Monocyte (primary cell): ENCODE measurements around a stretch of chr10.

DNA sequence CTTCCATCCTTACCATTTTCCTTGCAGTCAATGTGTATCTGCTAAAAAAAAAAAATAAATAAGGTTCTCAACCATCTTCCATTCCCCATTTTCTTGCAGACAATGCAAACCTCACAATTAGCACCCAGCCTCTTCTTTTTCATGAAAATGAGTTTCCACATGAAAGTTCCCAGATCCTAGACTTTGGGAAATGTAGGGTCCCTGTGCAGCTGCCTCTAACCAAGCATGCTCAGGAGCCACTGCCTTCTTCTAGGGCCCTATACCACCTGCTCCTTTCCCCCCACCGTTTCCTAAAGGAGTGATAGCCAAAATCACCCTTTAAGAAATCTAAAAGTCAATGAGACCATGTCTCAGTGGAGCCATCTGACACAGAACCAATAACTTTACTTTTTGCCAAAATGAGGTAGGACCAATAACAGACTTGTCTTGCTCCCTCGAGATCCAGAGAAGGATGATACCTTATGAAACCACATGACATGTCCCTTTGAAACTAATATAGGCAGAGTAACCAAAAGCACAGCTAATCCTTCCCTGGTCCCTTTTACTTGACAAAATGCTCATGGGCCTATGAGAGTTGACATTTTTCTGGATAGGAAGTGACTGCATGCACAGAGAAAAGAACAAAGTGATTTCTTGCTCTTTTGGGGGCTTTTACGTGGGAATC is 87.8 kb downstream of the ARMH3 start:
- PRO-cap, 2 experiments = no peak in any of the 2 experiments

- PRO-cap, 2 experiments = no peak in any of the 2 experiments
These were observed 54.5 kb downstream of the ARMH3 start for GRCh38 chr10:102001318-102001951.

GRCh38 chr10:102110623-102111326 is 9.4 kb downstream of the LDB1 start:
- PRO-cap, 2 experiments = no peak in any of the 2 experiments

GRCh38 chr10:102133874-102134332 is 1.1 kb downstream of the PPRC1 start:
- PRO-cap, 2 experiments = no peak in any of the 2 experiments

DNA sequence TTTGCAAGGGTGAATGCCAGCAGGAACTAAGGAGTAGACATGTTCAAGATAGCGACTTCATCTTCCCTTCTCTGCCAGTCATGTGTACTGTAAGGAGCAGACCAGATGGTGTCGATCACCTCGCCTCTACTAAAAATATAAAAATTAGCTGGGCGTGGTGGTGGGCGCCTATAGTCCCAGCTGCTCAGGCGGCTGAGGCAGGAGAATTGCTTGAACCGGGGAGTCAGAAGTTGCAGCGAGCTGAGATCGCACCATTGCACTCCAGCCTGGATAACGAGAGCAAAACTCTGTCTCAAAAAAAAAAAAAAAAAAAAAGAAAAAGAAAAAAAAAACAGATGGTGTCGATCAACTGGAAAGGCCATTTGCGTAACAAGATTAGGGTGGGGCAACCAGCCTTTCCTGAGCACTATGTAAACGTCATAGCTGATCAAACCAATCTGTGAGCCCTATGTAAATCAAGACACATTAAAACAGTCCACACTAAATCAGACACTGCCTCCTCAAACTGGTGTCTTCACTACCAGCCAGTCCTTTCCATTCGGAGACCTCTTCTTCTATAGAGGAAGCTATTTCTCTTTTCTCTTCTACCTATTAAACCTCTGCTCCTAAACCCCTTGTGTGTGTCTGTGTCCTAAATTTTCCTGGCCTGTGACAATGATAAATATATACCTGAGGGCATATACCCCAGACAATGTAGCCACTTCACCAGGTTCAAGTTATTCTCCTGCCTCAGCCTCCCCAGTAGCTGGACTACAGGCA is 33.9 kb downstream of the NOLC1 start:
- PRO-cap, 2 experiments = no peak in any of the 2 experiments

DNA sequence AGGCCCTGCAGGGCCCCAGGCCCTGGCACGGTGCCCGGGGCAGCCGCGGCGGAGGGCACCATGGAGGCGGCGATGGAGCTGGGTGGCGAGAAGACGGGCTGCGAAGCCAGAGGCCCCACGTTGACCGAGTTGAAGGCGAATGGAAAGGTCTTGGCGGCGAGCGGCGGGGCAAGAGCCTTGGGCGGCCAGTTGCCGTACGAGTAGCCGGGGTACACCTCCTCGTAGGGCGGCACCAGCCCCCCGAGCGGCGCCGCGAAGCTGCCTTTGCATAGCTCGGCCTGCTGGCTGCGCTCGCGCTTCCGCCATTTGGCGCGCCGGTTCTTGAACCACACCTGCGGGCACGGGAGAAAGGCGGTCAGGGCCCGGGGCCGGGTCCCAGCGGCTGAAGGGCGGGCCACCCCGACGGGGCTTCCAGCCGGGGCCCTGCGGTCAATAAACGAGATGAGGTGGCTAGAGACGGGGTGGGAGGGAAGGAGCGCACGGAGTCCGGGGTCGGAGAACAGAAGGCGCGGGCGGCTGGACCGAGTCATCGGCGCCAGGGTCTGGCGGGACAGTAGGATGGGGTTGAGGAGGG is 4.8 kb downstream of the ELOVL3 start:
- PRO-cap, 2 experiments = no peak in any of the 2 experiments

DNA sequence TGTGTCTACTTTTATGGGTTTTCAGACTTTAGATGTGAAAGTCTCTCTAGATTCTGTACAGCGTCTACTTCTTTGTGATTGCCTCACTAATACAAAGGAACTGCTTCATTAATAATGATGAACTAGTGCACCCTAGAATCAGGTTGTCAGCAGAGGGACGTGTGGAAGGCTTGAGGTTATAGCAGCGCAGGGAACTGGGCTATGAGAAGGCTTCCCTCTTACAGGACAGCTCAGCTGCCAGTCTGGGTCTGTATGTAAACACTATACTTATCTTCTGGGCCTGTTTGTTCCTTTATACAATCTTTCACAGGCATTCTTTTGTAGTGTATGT is 768 bp downstream of the GBF1 start:
- PRO-cap, 2 experiments = no peak in any of the 2 experiments

DNA sequence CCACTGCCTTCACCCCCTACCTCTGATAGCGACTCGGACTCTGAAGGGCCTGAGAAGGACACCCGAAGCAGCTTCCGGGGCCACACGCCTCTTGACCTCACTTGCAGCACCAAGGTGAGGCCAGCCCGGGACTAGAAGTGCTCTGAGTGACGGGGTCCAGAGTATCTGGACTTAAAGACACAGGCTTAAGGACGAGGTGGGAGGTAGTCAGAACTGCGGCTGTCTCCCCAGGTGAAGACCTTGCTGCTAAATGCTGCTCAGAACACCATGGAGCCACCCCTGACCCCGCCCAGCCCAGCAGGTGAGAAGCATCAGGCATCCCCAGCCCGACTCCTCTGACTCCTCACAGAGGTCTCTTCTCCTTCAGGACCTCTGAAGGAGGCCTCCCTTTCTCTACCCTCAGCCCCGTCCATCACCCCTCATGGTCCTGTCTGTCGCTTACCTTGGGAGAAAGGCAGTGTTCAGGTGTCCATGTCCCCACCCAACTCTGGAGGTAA is 5.8 kb downstream of the NFKB2 start:
- PRO-cap, 2 experiments = no peak in any of the 2 experiments

DNA sequence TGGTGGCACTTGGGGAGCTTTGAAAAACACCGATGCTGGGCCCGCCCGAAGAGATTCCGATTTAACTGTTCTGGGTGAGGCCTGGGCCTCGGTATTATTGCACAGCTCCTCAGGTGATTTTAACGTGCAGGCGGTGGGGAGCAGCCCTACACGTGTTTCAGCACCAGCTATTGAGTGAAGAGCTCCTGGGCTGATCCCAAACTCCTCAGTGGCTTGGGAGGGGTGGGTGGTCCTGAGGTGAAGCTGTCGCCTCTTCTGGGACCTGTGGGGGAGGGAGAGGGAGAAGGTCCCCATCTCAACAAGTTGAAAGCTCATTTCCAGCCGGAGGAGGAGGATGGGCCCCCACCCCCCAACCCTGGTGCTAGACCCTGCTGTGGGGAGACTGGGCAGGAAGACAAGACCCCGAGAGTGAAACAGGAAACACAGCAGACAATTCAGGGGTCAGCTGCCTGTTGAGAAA is 634 bp downstream of the MFSD13A start:
- PRO-cap, 2 experiments = no peak in any of the 2 experiments

DNA sequence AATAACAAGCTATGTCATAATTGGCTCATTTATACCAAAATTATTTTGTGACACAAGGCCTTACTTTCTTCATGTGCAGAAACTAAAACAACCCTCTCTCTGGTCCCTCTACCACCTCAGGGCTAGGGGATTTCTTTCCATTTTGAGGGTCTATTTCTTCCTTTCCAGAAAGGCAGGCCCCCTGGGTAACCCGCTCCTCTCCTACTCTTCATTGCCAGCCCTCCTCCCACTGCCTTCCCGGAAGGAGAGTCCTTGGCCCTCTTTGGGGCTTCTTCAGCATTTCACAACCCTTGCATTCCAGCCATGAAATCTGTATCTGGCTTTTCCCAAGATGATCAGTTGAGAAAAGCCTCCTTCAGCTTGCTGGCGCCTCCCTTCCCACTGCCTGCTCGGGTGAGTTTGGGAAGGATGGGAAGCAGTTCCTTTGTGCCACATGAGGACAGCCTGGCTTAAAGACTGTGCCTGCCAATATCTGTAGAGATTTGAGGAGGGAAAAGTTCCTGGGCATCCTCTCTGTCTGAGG is 41.7 kb upstream of the TRIM8 start:
- PRO-cap, 2 experiments = no peak in any of the 2 experiments

- PRO-cap, 2 experiments = no peak in any of the 2 experiments
These were observed 39.9 kb upstream of the TRIM8 start for GRCh38 chr10:102604300-102604766.

- PRO-cap, 2 experiments = no peak in any of the 2 experiments
These were observed 11.0 kb upstream of the TRIM8 start for GRCh38 chr10:102633158-102633798.

DNA sequence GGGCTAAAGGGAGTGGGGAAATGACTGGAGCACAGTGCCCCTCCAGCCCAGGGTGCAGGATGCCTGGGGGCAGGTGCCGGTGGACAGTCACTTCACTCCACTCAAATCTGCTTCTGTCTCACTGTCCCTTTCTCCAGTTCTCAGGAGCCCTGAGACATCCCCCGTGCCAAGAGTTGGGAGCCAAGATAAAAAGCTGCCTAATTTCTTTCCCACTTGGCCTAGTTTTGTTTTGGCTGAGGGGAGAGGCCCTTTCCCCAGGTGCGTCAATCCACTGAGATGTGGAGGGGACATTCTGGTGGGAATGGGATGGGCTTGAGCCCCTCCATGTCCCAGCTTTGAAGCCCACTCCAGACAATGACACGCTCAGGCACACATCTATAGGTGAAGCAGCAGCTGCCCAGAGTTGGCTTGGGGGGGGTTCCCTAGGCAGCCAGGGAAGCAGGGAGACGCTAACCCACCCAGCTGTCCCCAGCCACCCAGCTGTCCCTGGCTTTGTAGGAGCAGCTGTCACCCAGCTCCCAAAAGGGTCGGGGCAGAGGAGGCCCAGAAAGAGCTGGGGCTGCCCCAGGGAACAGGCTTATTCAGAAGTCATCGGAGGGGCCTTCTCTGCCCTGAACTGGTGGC is 16.3 kb downstream of the TRIM8 start:
- PRO-cap, 2 experiments = peak in 1 of 2 experiments; most common plus-strand start position 173 of the sequence (in 1)

DNA sequence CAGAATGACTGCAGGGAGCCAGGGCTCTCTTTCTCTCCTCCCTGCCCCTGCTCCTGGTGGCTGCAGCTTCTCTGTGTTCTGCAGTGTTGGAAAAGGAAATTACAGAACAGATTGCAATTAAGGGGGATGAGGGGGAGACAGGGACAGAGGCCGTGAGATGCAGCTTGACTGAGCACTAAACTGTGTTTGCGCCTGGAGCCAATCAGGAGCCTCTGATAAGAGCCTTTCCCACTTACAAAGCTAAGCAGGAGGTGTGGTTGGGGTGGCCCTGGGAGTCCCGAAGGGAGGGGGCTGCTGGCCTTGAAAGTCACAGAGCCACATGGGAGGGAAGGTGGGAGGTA is 26.6 kb downstream of the TRIM8 start:
- PRO-cap, 2 experiments = peak in 1 of 2 experiments; most common plus-strand start position 137 of the sequence (in 1)

DNA sequence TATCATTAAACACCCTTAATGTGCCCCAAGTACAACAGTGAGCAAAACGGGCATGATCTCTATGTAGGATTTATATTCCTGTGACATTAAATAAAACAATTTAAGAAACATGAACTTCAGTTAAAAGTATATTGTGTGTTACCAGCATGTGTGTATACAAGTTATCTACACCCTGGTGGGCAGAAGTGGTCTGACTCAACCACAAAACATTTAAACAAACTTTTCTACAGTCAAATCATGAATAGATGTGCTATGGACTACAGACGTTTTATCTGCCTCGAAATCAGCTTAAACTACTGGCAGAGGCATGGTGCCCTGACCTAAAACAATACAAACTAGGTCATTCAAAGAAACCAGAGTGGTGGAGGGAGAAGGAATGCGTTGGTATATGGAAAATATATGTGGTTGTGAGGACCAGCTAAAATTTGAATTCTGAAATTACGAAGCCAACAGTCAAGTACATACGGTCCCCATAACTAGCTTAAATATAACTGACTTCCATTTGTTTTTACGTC is 3.6 kb downstream of the ARL3 start:
- PRO-cap, 2 experiments = no peak in any of the 2 experiments

- PRO-cap, 2 experiments = peak in 1 of 2 experiments; most common plus-strand start chr10:102714911 (in 1)
These were observed 201 bp downstream of the SFXN2 start for GRCh38 chr10:102714707-102714966.

- PRO-cap, 2 experiments = no peak in any of the 2 experiments
These were observed 19.2 kb downstream of the WBP1L start for GRCh38 chr10:102762524-102763724.

DNA sequence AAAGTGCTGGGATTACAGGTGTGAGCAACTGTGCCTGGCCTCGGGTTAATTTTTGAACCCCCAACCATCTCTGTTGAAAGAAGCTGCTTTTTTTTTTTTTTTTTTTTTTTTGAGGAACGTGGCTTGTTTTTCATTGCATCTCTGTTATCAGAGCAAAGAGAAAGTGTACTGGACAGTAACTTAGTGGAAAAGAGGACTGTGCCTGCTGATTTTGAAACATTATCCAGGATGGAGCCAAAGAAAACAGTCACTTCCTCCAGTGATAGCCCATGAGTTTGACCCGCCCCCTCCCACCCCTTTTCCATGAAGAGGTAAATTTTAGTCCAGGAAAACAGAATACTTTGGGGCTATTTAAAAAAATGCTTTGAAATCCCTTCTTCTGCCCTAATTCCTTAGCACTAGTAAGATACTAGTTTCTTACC is 38.4 kb downstream of the WBP1L start:
- PRO-cap, 2 experiments = no peak in any of the 2 experiments

DNA sequence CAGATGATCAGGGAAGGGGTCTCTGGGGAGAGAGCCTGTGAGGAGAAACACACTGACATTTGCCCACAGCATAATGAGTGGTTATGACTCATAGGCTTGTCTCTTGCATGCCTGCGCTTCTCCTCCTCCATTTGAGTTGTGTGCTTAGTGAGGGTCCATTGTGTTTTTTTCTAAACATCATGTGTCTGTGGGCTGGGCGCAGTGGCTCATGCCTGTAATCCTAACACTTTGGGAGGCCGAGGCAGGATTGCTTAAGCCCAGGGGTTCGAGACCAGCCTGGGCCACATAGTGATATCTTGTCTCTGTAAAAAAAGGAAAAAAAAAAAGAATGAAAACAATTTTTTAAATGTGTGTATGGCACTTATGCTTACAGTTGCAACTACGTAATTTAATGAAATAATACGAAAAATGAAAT is 2.0 kb downstream of the BORCS7 start:
- PRO-cap, 2 experiments = no peak in any of the 2 experiments

GRCh38 chr10:103021865-103022334 is 103.8 kb downstream of the CNNM2 start:
- PRO-cap, 2 experiments = no peak in any of the 2 experiments